ENCODE measurements around a stretch of chr2.

DNA sequence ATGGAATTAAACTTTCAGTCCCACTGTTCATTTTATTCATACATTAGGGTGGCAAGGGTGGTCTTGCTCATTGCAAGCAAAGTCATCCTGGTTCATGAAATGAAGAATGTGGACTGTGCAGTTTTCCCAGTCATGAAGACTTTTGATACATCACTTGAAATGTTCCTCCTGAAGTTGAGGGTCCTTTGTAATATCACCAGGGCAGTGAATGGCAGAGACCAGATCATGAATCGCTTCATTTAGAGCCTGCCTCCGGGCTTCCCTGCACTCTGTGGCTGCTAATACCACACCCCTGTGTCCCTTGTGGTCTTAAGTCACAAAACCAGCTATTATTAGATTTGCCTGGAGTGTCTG lies 147.8 kb downstream of the MGAT5 start:
- PRO-cap = no peak
- RAMPAGE, long total RNA, 4 experiments = no peak in any of the 4 experiments

- PRO-cap = no peak
- RAMPAGE, long total RNA, 4 experiments = no peak in any of the 4 experiments
Observed at GRCh38 chr2:134410616-134411561, 157.0 kb downstream of the MGAT5 start.

DNA sequence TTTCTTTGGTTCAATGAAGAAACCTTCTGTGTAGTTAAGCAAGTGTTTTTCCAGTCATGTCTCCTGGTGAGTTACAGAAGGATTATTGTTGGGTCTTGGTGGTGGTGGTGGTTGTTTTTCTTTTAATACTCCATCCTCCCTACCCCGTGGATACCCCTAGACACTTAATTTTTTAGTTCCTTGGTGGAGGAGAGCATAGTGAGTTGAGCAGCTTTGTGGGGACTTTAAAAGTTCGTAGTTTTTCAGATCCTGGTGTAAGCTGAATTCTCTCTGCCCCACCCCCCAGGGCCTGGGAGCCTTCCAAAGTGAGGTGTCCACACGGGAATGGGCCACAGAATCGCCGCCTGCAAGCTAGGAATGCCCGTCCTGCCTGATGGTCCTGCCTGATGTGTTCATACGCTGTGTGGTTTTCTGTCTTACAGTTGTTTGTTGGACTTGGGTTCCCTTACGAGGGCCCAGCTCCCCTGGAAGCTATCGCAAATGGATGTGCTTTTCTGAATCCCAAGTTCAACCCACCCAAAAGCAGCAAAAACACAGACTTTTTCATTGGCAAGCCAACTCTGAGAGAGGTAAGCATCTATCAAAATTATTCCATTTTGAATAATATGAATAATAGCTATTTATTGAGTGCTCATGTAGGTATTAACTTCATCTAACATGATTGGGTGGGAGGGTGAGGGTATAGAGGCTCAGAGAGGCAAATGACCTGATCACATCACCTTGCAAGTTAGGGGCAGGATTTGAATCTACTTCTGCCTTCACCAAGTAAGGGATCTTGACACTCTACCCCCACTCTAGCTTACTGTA lies 158.8 kb downstream of the MGAT5 start:
- PRO-cap = no peak
- RAMPAGE, long total RNA, 4 experiments = no peak in any of the 4 experiments

GRCh38 chr2:134678139-134678517 lies 40.7 kb downstream of the TMEM163 start:
- PRO-cap = no peak
- RAMPAGE, long total RNA, 4 experiments = no peak in any of the 4 experiments

GRCh38 chr2:134739016-134739504 lies 20.3 kb upstream of the TMEM163 start:
- PRO-cap = no peak
- RAMPAGE, long total RNA, 4 experiments = no peak in any of the 4 experiments

GRCh38 chr2:134919308-134919854 lies 759 bp downstream of the CCNT2 start:
- PRO-cap = unidirectional peak, minus-strand start at chr2:134919468
- RAMPAGE, long total RNA, 4 experiments = no peak in any of the 4 experiments

DNA sequence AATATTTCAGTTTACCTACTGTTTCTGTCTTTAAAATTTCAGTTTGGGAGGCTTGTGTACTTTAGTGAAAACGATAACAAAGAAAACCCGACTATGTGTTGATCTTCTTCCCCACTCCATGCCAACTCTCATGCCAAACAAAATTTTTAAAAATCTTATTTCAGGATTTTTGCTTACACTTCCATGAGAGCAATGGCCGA lies 62.3 kb downstream of the MAP3K19 start:
- PRO-cap = no peak
- RAMPAGE, long total RNA, 4 experiments = no peak in any of the 4 experiments

- PRO-cap = bidirectional peak, plus-strand start at chr2:135052717, minus-strand start at chr2:135052570
- RAMPAGE, long total RNA, 4 experiments = no peak in any of the 4 experiments
Observed at GRCh38 chr2:135052437-135052856, 355 bp downstream of the RAB3GAP1 start.

GRCh38 chr2:135635037-135635445 lies 103.8 kb downstream of the R3HDM1 start:
- PRO-cap = no peak
- RAMPAGE, long total RNA, 4 experiments = no peak in any of the 4 experiments

GRCh38 chr2:135724216-135724840 lies 17.3 kb upstream of the UBXN4 start:
- PRO-cap = no peak
- RAMPAGE, long total RNA, 4 experiments = no peak in any of the 4 experiments

GRCh38 chr2:135906940-135907420 lies 30.7 kb upstream of the MCM6 start:
- PRO-cap = no peak
- RAMPAGE, long total RNA, 4 experiments = no peak in any of the 4 experiments

DNA sequence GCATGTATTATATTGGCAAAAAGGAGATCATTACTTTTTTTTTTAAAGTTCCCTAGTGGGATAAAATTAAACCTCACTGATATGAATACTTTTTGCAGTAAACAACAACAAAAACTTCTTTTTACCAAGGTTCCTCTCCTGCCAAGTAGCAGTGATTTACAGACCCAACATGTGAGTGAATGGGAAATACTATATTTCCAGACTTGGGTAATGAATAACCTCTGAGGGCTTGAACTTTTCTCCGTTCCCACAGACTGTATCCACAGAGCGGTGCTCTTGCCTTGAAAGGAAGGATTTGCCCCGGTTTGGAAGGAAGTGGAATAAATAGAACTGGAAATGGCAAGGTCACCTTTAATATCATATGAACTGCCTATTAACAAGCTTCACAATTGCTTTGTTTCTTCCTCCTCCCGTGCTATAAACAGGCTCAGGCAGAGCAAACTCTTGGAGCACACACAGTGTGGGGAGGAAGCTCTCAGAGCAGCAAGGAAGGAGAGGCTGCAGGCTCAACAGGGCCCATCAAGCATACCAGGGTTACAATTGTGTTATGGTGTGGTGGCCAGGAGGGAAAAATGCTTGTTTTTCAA lies 28.5 kb upstream of the DARS1 start:
- PRO-cap = no peak
- RAMPAGE, long total RNA, 4 experiments = no peak in any of the 4 experiments

- PRO-cap = no peak
- RAMPAGE, long total RNA, 4 experiments = no peak in any of the 4 experiments
Observed at GRCh38 chr2:136111828-136112088, 6.2 kb downstream of the CXCR4 start.

GRCh38 chr2:136125844-136127049 lies 8.3 kb upstream of the CXCR4 start:
- PRO-cap = no peak
- RAMPAGE, long total RNA, 4 experiments = no peak in any of the 4 experiments

GRCh38 chr2:136254734-136255267 lies 136.9 kb upstream of the CXCR4 start:
- PRO-cap = no peak
- RAMPAGE, long total RNA, 4 experiments = no peak in any of the 4 experiments

- PRO-cap = no peak
- RAMPAGE, long total RNA, 4 experiments = no peak in any of the 4 experiments
Observed at GRCh38 chr2:136389674-136390466, 271.9 kb upstream of the CXCR4 start.

DNA sequence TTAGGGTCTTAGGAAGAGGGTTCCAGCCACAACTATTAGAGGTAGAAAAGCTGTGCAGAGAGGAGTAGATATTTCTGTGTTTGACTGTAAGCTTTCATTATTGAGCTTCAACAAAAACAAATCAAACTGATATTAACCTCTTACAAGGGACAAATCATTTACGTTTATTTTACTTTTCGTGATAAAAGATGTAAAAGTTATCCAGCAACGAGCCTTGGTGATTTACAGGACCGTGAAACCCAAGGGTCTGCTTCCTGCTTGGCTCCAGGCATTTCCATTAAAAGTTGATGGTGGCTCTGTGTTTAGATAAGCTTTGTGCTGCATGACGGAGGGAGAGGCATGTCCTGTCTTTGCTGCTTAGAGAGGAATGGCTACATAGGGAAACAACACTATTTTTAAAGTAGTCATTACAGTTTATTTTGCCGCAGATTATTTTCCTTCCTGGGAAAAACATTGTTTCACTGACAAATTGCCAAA lies 98.4 kb downstream of the THSD7B start:
- PRO-cap = no peak
- RAMPAGE, long total RNA, 4 experiments = no peak in any of the 4 experiments

- PRO-cap = no peak
- RAMPAGE, long total RNA, 4 experiments = no peak in any of the 4 experiments
Observed at GRCh38 chr2:138421810-138422209, 79.8 kb upstream of the SPOPL start.

- PRO-cap = no peak
- RAMPAGE, long total RNA, 4 experiments = no peak in any of the 4 experiments
Observed at GRCh38 chr2:138502800-138503076, 1.2 kb downstream of the SPOPL start.

DNA sequence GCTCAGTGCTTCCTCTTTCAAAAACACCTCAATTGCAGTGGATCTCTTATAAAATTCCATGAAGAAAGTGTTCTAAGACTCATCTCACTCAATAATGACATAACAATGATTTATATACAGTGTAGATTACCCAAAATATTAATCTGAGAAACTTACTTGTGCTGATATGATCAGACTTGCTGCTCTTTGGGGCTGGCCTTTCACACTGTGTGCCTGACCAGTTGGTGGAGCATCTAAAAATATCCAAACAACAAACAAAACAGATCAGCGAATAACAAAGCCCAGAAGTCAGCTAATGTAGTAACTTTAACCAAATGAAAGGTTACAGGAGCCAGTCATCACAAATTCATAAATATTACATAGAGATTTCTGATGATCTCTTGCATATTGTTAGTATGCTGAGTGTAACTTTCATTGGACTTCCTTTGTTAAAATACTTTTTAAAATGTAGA lies 1466.8 kb upstream of the NXPH2 start:
- PRO-cap = no peak
- RAMPAGE, long total RNA, 4 experiments = no peak in any of the 4 experiments